Metastatic Pancreatic Carcinoma in the Ovary (tissue), 1 donor: ENCODE measurements around the gene FCRL3.

GRCh38 chr1:156789018-156789590, 21.8 kb downstream of the PRCC start:
- PRO-cap, result no peak

DNA sequence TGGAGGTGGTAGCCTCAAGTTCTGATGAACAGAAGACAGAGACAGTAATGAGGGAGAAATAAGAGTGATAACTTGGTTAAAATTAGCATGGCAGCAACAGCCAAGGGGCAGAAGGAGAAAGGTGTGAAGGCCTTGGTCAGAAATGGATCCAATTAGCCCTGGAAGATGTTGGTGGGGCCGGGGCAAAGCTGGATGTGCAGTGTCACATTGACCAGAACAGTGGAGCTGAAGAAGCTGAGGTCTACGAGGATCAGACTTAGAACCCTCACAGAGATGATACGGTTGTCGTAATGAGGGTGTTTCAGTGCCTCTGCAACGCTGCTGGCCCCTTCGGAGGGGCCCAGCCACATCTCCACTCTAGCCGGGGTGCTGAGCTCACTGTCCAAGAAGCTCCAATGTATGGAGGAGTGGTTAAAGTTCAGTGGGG, 14.2 kb downstream of the SH2D2A start:
- PRO-cap, result no peak

GRCh38 chr1:156896556-156897148, 3.1 kb downstream of the PEAR1 start:
- PRO-cap, result no peak

DNA sequence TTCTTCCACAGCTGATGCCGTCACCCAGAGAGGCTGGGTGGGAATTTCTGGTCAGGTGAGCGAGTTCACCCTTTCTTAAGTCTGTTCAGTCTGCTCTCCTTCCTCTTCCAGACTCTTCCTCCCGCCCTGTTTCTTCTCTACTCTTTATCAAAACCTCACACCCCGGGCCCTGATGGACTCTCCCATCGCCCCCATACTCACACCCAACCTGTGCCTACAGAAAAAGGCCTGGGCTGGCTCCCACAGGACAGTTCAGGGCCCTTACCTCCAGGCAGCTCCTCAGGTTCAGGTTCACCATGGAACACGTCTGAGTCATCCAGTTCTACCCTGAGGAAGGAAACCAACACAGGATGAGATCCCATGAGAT, 20.7 kb downstream of the LRRC71 start:
- PRO-cap, result no peak

- PRO-cap, result no peak
These were observed 42.9 kb downstream of the LRRC71 start for GRCh38 chr1:156962984-156963983.

DNA sequence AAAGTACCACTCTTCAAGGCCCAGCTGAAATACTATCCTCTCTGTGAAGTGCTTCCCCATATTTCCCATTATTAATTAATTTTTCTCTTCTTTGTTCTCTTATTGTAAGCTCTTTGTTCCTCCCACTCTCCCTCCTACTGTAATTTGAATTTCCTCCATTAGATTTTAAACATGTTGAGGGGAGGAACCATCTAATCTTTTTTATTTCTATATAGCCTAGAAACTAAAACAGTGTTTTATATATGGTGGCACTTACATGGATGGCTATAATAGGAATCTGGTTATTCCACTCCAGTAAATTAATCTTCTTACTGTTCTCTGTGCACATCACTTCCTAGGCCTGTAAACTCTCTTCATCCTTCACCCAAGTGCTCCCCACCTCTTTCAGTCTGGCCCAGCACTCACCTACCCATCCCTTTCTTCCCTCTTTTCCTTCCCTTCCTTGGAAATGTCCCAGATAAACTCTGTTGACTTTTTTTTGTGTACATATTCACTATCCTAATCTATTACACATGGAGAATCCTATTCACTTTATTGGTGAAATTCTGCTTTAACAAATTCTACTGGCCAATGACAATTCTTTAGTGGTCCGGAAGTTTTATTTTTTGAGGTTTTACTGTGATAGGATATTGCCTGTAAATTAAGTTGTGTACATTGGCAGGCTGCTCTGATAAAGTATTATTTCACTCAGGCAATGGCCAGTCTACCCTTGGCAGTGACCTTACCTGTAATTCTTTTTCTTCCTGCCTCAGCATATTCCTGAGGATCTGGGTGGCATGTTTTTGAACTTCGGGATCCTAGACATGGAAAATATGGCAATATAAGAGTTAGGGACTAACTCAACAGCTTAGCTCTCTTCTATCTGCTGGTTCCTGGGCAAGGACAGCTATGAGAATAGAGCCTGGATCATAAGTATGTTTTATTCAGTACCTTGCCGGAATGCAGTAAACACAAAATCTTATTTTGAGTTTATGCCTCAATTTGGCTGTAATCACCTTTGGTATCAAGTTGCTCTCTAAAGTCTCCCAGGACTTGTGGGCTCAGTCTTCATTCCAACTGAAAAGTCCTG, 56.2 kb downstream of the LRRC71 start:
- PRO-cap, result no peak

GRCh38 chr1:156994993-156995750, 50.4 kb downstream of the ARHGEF11 start:
- PRO-cap, result no peak

DNA sequence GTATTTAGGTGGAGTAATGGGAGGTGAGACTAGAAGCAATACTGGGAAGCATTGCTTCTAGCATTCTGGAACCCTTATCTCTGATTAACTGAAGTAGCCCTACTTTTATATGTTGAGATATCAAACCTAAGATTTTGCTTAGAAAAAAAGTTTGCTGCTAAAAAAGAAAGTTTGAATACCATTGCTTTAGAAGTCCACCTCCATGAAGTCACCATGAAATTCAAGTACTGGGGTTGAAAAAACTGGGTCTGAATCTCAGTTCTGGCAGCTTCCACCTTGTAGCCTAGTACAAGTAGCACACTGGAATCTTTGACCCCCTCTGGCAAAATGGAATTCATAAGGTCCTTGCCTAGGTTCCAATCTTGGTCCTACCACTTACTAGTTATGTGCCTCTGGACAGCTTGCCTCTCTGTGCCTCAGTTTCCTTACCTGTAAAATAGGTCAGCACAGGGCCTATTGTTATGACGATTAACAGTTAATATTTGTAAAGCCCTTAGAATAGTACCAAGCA, 7.9 kb downstream of the ETV3 start:
- PRO-cap, result no peak

- PRO-cap, result no peak
These were observed 60.3 kb upstream of the ETV3 start for GRCh38 chr1:157198408-157199036.

DNA sequence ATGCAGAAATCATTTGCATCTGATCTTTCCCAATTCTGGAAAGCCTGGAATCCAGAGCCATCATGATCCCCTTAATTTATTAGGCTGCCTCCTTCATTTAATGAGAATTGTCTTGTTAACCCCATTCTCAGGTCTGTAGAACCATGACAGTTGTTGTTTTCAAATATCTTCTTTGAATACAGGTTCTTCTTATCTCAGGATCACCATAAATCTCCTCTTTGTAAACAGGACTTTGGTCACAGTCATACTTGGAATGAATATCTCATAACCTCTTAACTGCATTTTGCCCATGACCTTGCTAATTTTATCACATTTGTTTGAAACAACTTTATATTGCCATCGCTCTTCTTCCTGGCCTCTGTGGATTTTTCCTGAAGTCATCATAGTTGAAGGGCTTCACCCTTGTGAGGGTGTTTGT, 54.3 kb downstream of the FCRL5 start:
- PRO-cap, result no peak

DNA sequence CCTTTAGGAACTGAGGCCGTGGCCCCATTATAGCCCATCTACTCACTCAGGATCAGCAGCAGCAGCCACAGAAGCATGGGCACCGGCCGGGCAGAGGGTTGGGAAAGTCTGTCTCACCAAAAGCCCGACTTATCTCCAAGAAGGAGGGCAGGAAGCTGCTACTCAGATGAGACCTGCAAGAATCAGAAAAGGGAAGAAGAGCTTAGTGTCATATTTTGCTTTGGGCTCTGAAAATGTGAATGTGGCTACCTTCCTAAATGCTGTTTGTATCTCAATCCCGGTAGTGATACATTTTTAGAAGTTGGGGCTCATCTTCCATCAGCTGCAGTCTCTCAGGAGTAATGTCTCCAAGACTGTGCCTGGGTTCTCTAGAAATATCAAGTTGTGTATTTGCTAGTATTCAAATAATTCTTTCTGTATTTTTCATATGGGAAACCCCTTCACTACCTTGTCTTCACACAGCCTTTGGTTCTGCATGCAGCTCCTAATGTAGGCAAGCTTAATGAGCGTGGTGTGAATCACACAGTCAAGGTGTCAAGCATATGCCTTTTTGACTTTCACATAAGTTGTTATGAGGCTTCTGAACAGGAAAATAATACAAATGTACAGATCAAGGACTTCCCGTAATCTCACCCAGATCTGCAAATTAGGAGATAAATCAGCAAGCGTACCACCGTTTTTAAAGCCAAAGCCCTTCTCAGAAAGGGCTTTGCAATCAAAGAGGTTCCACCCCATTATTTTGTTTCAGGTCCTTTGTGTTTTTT, at the start of gene FCRL3:
Gene FCRL3 (minus strand): TSS at position 357 of the 764 bp plus-strand sequence.
- PRO-cap, result no peak

- PRO-cap, result no peak
These were observed 4.3 kb upstream of the FCRL3 start for GRCh38 chr1:157704992-157705221.

DNA sequence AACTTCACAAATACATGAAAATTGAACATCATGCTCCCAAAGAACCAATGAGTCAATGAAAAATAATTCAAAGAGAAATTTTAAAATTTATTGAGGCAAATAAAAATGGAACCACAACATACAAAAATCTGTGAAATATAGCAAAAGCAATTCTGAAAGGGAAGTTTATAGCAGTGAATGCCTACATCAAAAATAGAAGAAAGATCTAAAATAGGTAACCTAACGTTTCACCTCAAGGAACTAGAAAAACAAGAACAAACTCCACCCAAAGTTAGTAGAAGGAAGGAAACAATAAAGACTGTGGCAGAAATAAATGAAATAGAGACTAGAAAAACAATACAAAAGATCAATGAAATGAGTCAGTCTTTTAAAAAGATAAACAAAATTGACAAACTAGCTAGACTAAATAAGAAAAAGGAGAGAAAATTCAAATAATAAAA, 4.6 kb downstream of the FCRL1 start:
- PRO-cap, result no peak

- PRO-cap, result no peak
These were observed 317 bp downstream of the KIRREL1 start for GRCh38 chr1:157993746-157994177.

DNA sequence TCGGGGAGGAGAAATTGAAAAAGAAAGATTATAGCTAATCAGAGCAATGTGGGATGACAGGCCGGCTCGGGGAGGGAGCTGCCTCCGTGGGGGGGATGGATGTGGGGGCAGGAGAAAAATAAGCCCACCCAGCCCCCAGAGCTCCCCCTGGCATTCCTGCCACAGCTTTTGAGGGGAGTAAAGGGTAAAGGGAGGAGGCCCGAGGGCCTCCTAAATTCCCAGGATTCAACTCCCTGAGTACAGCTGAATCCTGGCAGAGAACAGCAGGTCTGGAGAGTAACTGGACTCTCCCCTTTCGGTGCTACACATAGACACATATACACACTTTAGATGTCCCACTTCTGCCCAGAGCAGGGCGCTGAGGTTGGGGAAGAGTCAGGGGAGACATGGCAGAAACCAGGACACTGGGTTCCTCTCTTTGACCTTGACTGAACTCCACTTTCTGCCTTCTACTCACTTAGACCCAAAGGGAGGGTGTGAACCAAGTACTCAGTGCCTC, 3.0 kb downstream of the KIRREL1 start:
- PRO-cap, result no peak

GRCh38 chr1:158011336-158012130, 18.1 kb downstream of the KIRREL1 start:
- PRO-cap, result no peak

DNA sequence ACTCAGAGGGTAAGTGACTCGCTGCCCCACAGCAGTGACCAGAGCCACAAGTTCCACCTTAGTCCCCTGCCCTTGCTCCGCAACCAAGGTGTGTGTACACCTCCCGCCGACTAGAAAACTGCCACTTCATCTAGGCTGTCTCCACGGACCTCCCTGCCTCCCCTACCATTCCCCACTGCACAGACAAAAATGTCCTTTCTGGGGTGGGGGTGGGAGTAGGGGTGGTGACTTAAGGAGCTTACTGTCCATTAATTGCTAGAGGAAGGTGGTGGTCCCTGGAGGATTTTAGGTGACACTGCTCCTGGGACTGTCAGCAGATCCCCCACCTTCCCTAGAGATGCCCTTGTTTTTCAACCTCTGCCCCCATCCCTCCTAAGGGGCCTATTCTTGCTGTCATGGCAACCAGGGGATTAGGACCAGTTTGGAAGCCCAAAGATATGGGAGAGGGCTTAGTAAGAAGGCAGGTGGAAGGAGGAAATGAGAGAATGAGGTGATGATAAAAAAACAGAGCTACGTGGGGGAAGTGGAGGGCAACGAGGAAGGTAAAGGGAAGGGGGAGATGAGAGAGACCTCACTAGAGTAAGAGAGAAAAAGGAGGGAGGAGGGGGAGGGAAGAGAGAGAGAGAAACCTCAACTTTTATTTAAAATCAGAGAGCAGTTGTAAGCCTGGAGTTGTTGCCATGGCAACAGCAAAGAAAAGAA, 20.3 kb downstream of the KIRREL1 start:
- PRO-cap, result no peak

GRCh38 chr1:159012336-159012886, 2.7 kb downstream of the IFI16 start:
- PRO-cap, result no peak

GRCh38 chr1:159015323-159016041, 5.8 kb downstream of the IFI16 start:
- PRO-cap, result no peak

DNA sequence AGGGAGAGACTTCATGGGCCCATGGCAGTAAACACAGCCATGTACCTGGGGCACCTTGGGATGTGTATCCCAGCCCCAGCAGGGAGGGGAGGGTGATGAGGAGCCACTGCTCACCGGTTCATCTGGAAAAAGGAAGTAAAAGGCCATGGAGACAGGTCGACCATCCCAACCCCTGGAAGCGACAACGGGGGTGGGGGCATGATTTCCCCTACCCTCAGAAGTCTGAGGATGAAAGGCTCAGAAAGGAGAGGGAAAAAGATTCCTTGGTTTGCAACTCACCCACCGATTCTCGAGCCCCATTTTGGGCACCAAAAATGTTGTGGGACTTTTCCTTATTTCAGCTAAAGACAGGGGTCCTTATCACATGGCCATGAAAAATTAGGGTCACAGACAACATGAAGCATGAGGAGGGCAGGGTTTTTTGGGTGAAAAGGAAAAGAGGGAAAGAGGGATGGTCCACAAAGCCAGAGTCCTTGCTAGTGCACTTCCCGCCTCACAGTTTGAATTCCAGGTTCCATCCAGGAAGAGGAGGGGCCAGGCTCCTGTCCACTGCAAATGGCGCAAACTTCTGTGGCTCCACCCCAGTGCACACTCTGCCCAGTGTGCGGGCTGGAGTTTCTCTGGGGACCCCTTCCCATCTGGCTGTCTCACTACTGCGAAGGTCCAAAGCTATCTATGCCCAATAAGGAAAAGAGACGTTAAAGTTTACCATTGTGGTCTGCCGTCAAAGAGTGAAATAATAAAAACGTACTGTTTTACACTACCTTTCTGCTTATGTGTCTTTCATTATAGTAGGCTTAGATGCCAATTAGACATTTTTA, 18.0 kb downstream of the AIM2 start:
- PRO-cap, result no peak